Measurements from ENCODE around the gene TMED5.

- PRO-cap: no peak
These were observed 45.3 kb upstream of the MTF2 start for GRCh38 chr1:93033899-93034098.

DNA sequence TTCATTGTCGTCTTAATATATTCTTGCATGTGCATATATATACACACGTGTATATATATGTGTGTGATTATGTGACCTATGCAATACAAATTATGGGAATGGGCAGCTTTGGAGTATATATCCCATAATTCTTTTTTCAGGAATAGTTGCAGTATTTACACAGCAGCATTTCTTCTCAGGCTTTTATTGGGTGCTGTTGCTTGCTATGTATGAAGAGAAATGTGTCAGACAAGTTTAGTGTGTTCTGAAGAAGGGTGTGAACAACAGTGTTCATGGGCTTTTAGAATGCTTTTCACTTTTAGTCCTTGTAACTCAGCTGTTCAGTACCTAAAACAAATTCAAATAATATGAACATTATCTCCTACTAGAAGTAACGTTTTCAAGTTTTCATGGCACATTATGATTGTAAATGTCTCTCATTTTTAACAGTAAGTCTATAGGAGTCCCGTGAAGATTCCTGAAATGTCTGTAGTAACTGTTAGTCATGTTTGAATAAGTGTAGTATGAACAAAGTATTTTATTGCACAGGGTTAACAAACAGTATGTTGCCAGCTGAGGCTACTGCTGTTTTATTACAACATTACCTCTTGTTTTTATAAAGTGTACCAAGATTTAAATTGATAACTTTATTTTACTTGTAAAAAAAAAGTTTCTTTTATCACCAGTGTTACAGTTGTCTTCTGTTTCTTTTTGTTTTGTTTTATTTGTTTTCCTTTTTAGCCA is 42.5 kb downstream of the TMED5 start:
- PRO-cap: no peak

- PRO-cap: bidirectional peak, plus-strand start at chr1:93179750, minus-strand start at chr1:93179593; bidirectional peak, plus-strand start at chr1:93179973, minus-strand start at chr1:93179982; bidirectional peak, plus-strand start at chr1:93180724, minus-strand start at chr1:93180481
These were observed at the start of gene TMED5 for GRCh38 chr1:93179461-93180589. Gene TMED5 (minus strand): TSS chr1:93180413.

DNA sequence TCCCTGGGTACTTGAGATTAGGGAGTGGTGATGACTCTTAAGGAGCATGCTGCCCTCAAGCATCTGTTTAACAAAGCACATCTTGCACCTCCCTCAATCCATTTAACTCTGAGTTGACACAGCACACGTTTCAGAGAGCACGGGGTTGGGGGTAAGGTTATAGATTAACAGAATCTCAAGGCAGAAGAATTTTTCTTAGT is 68.3 kb upstream of the DR1 start:
- PRO-cap: no peak

DNA sequence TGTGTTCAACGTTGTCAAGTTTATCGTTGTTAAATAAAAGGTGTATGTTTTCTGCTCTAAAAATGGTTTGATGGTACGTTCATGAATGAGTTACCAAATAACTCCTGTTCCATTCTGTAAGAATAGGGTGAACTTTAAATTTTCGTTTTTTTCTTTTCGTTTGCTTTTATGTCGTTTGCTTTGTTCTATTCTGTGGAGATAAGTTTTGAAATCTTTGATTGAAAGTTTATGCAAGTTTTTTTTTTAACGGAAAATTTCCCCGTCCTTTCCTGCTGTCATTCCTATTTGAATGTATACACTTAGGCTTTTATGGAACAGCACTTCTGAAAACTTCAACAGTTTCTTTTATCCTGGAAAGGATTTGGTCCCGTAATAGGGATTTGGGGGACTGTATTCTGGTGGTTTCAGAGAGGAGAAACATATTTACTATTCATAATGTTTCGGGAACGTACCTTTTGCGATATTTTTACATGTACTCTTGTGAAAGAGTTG is 1.7 kb downstream of the DR1 start:
- PRO-cap: no peak

GRCh38 chr1:93360682-93361630 is 15.2 kb downstream of the DR1 start:
- PRO-cap: no peak

DNA sequence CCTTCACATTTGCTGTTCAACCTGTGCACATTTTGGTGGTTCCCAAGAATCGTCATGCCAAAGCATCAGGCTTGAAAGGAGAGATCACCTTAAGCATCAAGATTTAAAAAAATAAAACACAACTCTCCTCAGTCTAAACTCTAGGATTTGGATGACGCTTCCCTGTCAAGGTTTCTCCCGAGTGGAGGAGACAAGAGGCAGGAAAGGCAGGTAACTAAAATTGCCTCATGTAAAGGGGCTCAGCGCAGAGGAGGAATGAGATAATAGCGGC is 446 bp upstream of the FNBP1L start:
- PRO-cap: no peak

DNA sequence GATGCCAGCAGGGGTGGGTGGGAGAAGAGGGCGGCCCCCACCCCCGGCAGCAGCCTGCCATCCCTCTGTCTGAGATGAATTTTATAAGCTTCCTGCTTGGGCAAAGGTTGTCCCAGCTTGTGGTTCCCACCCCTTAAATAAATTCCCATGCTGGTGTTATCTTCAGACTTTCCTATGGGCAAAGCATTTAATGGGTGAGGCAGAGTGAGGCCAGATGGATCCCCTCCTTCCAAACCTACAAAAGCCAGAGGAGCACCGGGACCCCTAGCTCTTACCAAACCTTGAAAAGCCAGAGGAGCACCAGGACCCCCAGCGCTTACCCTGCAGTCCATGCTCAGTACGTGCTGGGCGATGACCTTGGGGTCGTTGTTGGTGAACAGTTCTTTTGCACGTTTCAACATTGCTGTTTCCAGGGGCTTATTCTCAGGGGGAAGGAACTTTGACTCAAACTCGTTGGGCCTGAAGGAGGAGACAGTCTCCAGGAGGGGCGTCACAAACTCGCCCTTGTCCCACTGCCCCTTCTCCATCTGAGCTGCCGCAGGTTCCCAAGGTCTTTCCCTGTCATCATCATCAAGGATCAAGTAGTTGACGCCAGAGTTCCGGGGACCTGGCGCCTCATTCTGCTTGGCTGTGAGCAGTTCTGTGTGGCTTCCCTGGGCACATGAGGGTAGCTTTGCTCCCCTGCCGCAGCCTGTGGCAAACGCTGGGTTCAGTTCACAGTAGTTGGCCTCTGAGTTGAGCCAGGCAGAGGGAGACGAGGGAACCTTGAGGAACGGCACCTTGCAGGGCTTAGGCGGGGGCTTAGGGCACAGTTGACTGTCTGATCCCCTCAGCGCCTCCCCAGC is 99.4 kb downstream of the BCAR3 start:
- PRO-cap: no peak

DNA sequence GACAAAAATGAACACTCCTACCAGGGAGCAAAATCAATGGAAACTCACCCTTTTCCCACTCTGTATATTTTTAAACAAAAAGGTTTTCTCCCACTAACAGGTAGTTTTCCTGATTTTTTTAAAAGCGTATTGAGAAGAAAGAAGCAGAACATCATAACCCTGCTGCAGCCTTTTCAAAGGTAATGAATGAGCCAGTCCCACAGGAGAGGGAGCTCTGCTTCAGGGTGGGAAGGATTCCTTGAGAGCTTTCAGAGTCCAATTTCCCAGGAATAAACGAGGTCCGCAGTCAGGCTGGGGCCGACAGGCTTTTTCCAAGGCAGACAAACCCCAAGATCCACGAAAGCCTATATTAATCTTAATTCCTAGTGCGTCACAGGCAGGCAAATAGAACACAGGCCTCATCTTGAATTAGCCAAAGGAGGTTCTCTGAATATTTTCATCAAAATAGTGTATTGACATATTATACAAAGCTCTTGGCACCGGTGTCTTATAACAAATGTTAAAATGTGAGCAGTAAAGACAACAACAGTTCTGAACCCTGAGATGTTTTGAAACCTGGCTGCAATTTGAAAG is 68.7 kb downstream of the BCAR3 start:
- PRO-cap: no peak

DNA sequence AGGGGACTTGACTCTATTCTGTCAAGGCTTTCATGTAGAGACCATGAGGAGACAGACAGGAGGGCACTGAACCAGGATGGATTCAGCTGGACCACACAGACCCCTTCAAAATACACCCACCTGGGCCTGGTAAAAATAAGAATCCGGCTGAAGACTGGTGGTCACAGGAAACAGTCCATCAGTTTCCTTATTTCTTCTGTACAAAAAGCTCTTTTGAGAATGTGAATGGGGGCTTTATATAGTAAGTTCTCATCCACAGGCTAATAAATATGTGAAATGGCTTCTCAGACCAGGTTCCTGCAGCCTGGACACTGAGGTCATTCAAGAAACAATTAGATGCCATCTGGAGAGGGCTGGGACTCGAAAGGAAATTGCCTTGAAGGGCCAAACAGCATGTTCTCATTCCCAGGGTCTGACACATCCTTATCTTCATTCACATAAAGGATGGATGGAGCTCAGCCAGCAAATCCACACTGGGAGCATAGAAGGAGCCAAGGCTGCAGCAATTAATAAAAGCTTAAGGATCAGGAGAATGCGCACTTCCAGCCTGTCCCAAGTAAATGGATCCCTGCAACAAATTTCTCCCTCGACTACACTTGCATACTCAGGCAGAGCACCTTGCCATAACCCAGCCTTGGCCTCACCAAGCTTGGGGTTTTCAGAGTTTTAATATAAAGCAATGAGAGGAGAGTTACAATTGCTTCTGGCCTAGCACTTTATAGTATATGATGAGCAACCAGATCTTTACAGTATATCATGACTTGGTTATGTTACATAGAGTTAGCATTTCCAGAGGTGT is 56.1 kb downstream of the BCAR3 start:
- PRO-cap: no peak

DNA sequence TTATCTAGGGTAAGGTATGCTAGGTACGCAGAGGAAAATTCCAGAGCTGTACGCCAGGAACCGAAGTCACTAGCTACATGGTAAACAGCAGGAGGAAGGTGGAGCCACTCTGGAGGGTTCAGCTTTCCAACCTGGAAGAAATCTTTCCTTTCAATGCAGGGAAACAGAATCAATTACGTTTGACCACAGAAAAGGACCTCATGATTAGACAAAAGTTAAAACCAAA is 43.1 kb downstream of the BCAR3 start:
- PRO-cap: no peak

DNA sequence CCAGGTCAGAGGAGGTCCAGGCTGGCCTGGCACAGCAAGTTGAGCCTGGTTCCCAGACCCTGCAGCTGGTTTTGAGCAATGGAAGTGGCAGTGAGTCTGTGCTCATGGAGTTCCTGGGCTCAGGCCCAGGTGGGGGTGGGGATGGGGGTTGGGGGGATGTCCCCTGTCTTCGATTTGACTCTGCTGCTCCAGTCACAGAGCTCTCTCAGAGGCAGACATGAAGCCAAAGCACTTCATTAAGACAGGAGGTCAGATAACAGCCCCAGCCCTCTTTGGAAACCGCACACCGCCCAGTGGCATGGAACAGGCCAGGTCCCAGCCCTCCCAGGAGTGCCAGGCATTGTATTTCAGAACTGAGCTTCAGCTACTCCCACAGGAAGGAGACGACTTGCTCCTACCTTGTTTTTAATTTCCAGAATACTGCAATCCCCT is 20.8 kb upstream of the BCAR3 start:
- PRO-cap: no peak

- PRO-cap: no peak
These were observed 87.3 kb upstream of the BCAR3 start for GRCh38 chr1:93768842-93769362.

GRCh38 chr1:93871844-93872448 is 7.1 kb downstream of the DNTTIP2 start:
- PRO-cap: no peak

DNA sequence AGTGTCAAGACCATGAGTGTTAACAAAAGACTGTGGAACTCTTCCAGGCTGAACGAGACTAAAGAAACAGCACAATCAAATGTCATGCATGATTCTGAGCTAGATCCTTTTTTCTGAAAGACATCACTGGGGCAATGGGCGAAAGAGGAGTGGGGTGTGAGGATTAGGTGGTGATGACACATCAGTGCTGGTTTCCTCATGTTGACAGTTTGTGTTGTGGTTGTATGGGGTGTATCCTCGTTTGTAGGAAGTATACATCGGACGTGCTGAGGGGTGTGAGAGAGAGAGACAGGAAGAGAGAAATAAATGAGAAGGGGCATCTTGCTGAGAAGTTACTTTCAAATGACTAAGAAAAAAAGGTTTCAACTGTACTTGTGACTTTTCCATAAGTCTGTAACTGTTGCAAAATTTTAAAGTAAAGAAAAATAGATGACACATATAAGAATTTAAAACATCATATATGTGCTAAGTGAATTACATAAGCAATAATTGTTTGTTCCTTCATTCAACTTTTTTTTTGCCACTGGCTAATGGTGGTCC is 103.4 kb downstream of the ABCA4 start:
- PRO-cap: no peak

GRCh38 chr1:94048204-94049226 is 72.4 kb downstream of the ABCA4 start:
- PRO-cap: no peak

GRCh38 chr1:94069357-94070083 is 51.4 kb downstream of the ABCA4 start:
- PRO-cap: no peak

GRCh38 chr1:94173887-94174525 is 53.1 kb upstream of the ABCA4 start:
- PRO-cap: no peak

- PRO-cap: no peak
These were observed 10.1 kb upstream of the ARHGAP29 start for GRCh38 chr1:94247066-94248202.

DNA sequence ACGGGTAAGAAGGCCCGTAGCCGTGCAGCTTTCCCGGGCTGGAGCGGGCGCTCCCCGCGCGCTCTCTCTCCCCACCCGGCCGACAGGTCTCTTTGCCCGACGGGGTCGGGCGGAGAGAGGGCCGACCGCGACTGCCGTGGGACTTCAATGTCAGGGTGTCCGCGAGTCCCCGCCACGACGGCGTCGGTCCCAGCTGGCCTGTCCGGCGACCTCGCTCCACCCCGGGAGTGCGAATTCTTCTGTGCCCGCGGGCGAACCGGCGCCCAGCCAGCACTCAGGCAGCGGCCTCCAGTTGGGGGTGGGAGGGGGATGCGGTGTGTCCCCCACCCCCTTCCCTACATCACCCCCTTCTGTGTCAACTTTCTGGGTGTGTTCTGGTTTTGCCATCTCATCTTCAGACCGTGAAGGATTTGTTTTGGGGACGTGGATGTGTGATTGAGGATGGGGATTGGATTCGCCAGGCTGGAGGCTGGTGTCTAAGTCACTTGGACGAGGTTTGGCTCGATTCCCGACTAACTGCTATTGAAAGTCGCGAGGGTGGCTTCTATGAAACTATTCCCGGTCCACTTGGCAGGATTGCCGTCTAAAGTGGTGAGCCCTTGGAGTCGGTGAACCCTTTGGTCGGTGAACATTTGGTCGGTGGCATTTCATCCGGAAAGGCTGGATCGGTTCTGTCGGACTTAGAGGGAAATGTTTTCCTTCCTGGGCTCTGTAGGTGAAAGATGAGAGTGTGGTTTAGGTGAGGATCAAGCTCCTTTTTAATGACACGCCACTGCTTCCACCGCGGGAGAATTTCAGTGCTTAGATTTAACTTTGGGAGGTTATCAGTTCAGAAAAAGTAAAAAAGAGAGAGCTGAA is 625 bp downstream of the ABCD3 start:
- PRO-cap: no peak